ENCODE data around the genes SRCIN1, PCGF2 and NEUROD2.

DNA sequence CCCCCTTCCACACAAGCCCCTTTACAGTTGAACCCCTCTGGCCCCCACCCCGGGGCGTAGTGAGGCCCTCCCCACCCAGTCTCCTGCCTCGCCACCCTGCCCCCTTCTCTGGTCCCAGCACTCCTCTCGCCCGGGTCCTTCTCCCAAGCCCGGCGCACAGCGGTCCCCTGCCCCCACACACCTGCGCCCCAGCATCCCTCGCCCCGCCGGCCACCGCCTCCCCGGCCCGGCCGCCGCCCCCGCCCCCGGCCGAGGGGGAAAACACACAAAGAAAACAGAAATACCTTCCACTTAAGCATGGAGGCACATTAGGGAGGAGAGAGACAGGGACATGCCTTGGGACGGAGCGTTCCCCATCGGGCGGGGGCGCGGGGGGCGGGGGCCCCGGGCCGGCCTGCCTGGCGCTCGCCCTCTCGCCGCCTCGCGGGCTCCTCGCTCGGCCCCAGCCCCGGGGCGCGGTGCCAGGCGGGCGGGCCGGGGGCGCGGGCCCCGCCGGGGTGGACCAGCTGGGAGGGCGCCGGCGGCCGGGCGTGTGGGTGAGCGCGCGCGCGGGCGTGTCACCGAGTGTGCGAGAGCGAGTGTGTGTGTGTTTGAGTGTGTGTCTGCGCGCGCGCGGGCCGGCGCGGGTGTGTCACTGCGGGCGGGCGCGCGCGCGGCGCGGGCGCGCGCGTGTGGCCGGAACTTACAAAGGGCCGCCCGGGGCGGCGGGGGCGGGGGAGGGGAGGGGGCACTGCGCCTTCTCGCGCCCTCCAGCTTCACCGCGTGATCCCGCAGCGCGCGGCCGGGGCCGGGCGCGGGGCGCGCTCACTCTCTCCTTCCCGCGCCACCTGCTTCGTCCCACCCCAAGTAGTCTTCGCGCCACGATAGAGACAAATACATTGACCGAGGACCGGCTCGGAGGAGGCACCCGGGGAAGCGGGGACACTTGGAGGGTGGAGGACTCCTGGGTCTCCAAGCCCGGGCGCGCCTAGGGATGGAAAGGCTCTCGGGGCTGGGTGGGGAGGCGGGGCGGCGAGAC lies at the start of gene SRCIN1:
Gene SRCIN1, minus strand, starts transcription at position 604 of the 1,018 bp plus-strand sequence.
- PRO-cap, result no peak

GRCh38 chr17:38734827-38735674 lies 4.9 kb downstream of the CISD3 start:
- PRO-cap, result no peak

DNA sequence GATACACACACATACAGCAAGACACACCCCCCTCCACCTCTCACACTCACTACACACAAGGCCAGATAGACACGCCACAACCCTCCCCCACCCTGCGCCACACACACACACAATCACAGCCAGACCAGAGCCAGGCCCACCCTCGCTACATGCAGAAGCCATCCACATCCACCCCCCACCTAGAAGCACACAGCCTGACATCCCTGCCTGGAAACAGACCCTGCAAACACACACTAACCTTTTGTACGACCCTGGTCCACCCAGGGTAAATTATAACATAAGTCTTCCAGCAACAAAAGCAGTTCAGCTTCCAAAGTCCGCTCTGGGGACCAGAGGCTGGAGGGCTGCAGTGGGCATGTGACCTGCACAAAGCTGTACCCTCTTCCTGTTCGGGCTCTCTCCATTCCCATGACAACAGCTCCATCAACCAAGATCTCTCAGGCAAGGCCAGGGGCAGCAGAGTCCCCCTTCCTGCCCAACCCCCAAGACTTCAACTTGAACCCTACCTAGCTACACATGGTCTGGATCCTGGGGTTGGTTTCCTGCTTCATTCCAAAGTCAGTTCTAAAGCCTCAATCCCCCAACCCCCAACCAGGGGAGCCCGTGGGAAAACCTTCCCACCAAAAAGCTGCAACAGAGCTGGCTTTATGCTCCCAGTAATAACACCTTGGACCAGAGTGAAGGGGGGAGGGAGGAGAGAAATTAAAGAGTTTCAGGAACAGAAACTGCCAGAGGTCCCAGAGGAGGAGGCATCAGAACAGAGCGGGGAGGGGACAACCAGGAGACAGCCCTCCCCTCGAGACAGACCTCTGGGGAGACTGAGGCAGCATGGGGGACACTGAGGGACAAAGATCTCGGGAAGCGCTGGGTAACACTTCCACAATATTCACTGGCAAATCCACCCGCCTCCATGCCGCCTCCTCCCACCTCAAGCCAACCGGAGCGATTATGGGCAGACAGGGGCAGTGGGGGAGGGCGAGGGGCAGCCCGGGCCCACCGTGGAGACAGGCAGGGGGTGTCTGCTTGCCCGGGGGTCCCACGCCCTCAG lies 1.6 kb downstream of the PCGF2 start:
- PRO-cap, result unidirectional peak, plus-strand start at position 731 of the sequence

DNA sequence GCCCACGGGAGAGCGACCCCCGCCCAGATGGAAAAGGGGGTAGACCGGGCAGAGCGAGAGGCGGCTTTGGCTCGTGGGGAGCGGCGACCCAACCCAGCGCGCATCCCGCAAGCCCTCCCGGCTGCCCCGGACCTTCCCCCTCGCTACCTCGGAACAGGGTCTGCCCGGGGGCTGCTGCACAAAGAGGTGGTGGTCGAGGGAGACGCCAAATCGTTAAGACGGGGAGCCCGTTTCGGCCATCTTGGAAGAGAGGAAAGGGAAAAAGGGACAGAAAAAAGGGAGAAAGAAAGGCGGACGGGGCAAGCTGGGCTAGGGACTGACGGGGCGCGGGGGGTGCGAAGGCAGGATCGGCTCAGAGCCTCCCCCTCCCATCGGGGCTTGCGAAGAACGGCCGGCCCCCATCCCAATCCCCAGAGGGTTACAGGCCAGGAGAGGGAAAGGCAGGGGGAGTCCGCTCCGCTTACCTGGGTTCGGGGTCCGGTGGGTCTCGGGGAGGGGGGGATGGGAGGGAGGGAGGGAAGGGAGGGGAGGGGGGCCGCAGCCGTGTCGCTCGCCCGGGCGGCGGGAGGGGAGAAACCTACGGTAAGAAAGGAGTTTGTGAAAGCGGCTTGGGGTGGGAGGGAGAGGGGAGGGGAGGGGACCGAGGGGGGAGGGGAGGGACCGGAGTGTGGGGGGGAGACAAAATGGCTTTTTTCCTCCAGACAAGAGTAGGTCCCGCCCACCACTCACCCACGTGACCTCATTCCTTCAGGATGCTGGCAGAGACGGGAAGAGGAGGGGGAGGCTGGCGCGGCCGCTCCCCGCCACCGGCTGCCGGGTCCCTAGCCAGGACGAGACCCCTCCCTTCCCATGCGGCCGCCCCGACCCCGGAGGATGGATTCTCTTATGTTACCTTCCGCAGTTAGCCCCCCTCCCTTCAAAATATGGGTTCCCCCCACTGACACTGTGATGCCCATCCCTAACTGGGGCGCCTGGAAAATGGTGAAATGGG lies at the start of gene PCGF2:
Gene PCGF2, minus strand, starts transcription at position 605 of the 991 bp plus-strand sequence.
- PRO-cap, result bidirectional peak, plus-strand start at position 761 of the sequence, minus-strand start at position 727 of the sequence

GRCh38 chr17:38748723-38749162 lies 607 bp upstream of the PCGF2 start:
- PRO-cap, result no peak

DNA sequence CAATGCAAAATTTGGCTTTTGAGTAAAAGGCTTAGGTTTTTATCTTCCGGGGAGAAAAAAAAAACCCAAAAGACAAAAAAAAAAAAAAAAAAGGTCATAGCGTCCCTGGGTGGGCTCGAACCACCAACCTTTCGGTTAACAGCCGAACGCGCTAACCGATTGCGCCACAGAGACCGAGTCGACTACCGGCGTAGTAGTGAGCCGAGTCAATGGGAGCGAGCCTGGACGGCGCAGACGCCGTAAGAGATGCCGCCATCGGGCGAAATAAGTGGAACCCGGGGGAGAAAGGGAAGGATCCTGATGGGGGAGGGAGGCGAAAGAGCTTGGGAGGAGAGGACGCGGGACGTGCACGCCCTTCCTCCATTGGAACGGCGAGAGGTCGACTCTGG lies 866 bp upstream of the PSMB3 start:
- PRO-cap, result bidirectional peak, plus-strand start at position 164 of the sequence, minus-strand start outside the sequence; bidirectional peak, plus-strand start at position 231 of the sequence, minus-strand start at position 180 of the sequence

DNA sequence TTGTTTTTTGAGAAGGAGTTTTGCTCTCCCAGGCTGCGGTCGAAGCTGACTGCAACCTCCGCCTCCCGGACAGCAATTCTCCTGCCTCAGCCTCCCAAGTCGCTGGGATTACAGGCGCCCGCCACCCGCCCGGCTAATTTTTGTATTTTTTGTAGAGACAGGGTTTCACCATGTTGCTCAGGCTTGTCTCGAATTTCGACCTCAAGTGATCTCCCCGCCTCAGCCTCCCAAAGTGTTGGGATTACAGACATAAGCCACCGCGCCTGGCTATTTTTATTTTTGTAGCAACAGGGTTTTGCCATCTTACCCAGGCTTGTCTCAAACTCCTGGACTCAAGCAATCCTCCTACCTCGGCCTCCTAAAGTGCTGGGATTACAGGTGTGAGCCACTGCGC lies 844 bp upstream of the CWC25 start:
- PRO-cap, result no peak

GRCh38 chr17:38848434-38849699 lies 4.7 kb downstream of the RPL23 start:
- PRO-cap, result no peak

DNA sequence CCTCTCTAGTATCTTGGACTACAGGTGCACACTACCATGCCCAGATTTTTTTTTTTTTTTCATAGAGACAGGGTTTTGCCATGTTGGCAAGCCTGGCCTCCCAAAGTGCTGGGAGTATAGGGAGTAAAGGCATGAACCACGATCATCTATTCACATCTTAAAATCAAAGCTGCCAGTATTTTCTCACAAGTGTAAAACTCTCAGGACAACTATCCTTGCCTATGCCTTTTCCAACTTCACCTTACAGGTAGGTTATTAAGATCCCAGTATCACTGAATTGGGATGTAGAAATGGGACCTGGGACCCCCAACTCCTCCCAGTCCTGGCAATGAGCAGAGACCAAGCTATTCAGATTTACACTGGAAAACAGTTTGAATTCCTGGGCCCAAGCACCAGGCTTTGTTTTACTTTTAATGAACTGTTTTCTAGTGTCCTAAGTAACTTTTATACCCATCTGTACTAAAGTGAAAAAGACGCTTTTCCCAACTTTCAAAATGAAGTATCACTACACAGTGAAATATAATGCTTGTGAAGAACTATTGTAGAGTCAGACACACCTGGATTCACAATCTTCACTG lies 2.8 kb downstream of the RPL23 start:
- PRO-cap, result no peak

DNA sequence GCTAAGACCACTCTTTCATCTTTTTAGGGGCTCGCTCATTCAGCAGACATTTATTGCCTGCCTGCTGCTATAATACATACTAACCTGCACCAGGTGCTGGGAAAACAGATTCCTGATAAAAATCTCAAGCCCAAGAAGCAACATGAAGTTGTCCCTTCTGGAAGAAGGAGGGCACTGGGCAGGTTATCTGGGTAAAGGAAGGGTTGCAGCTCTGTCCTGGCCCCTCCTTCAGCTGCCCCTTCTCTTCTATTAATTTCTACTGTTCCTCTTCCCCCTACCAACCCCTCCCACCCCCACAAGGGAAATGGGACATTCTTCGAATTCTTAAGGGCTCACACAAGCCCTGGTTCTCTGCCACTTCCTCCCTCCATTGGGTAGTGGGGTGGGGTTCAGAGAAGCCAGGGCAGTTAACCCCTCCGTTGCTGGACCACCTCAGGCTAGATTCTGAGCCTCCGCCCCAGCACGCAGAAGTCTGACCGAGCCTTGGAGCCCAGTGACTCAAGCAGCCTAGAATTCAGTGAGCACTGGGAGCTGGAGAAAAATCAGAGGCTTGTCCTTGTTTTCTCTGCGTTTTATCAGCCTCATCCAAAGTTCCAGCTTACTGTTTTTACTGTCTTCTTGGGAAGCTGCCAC lies 10.0 kb downstream of the LASP1 start:
- PRO-cap, result no peak

DNA sequence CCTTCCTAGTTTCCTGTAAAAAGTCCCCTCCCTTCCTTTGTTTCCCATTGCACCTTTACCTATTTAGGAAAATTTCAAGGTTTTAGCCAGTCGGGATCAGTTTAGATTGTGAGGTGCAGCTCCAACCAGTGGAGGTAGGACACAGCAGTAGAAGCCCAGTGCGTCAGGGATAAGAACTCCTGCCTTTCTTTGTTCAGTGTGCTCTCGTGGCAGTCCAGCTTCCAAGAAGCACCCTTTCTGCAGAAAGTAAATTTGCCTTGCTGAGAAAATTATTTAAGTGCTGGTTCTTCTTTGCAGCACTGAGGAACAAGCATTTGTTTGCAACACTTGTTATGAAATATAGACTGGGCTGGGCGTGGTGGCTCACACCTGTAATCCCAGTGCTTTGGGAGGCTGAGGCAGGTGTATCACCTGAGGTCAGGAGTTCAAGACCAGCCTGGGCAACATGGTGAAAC lies 79.8 kb upstream of the FBXO47 start:
- PRO-cap, result no peak

- PRO-cap, result no peak
These were observed 68.9 kb downstream of the PLXDC1 start for GRCh38 chr17:39082448-39083055.

DNA sequence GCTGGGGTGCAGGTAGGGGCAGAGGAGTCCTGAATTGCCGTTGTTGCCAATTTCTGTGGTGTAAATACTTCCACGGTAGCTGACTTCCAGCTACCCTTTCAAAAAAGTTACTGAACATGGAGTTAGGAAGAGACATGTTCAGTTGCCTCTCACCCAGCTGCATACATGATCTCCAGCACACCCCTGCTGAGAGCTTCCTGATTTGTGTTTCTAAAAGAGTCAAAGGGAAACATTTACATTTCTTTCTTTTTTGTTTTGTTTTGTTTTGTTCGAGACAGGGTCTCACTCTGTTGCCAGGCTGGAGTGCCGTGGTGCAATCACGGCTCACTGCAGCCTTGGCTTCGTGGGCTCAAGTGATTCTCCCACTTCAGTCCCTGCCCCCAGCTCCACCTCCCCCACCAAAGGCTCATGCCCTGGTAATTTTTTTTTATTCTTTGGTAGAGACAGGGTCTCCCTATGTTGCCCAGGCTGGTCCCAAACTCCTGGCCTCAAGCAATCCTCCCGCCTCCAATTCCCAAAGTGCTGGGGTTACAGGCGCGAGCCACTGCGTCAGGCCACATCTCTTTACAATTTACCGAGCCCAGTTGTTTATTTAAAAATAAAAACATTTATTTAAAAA lies 58.5 kb downstream of the PLXDC1 start:
- PRO-cap, result no peak

DNA sequence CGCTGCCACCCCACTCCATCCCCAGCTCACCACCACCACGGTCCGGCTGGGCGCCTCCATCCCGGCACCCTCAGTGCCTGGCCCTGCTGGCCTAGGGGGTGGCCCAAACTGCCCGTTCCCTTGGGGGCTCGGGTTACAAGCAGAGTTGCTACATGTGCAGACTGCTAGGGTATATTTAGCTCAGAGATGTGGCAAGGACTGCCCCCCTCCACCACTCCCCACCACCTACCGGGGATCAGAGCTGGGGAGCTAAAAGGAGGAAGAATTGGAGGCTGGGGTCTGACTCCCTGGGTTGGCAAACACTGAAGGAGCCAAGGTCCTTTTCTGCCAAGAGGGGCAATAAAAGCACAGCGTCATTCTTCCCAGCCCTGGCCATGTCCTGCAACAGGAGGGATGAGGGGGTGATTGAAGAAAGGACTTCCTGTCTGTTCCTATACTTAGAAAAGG lies 4.0 kb downstream of the CACNB1 start:
- PRO-cap, result no peak

DNA sequence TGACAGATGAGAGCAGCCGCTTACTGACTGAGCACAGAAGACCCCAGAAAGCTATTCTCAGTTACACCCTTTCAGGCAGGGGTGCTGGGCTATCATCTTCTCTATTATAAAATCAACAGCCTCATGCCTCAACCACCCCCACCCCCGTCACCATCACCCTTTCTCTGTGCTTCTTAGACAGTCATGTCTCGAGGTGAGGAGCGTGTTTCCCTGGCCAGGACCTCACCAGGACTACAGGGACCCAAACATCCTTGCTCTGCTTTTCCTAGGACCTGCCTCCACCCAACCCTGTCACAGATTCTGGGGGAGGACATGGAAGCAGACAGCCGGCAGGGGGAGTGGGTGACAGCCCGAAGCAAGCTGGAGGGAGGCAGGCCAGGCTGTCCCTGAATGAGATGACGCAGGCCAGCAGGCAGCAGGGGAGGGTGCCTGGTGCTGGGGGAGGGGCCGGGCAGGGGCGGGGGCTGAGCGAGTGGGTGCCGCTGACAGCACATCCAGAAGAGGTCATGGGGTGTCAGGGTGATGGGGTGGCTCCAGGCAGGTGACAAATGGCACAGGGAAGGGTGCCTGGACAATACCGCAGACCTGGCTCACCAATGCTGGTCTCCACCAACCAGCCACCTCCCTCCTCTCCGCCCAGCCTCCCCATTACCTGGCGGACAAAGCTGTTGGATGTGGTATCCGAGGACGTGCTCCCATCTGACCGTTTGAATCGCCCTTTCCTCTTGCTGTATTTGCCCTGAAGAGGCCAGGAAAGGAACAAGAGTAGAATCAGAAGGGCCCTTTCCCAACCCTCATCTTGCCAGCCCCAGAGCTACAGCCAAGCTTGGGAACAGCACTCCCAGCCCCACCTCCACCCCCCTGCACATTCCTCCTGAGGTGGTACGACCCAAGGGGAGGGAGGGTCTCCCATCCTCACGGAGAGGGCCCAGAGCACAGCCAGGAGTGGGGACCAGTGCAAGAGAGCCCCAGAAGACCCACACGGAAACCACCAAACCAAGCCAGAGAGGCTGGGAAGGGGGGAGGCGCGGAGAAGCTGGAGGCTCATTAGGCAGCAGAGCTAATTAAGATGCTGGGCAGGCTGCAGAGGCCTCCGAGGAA lies 2.9 kb downstream of the CACNB1 start:
- PRO-cap, result no peak

- PRO-cap, result no peak
These were observed 622 bp downstream of the CACNB1 start for GRCh38 chr17:39196765-39197329.

DNA sequence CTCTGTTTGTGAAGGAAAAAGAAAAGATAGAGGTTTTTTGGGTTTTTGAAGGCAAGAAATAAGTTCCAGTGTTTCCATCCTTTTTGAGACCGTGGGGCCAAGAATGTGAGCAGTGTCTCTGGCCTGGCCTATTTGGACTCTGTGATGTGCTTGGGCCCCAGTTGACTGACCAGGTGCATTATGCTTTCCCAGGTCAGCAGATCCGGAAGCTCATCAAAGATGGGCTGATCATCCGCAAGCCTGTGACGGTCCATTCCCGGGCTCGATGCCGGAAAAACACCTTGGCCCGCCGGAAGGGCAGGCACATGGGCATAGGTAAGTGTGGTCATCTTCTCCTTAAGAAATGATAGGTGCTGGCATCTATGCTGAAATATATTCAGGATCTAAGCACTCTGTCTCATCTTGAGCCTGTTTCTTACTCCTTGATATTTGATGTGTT lies 2.1 kb downstream of the RPL19 start:
- PRO-cap, result no peak

GRCh38 chr17:39206511-39206821 lies 6.4 kb downstream of the RPL19 start:
- PRO-cap, result no peak

- PRO-cap, result no peak
These were observed at the start of gene NEUROD2 for GRCh38 chr17:39607394-39608250. Gene NEUROD2 (minus strand): TSS chr17:39607920.

- PRO-cap, result no peak
These were observed 4.9 kb upstream of the PPP1R1B start for GRCh38 chr17:39621814-39622351.

Data from colonic mucosa (tissue), 1 donor.